Bronchial epithelial cell (primary cell): ENCODE measurements around a stretch of chr6.

- RRBS, 2 experiments, result no CpG with 5 or more reads among the region's 9 CpGs
Measured at GRCh38 chr6:170265976-170266461, 24.9 kb downstream of the DLL1 start.

- RRBS, 2 experiments, result no CpG with 5 or more reads among the region's 14 CpGs
Measured at GRCh38 chr6:170374990-170376127, 68.8 kb downstream of the FAM120B start.

DNA sequence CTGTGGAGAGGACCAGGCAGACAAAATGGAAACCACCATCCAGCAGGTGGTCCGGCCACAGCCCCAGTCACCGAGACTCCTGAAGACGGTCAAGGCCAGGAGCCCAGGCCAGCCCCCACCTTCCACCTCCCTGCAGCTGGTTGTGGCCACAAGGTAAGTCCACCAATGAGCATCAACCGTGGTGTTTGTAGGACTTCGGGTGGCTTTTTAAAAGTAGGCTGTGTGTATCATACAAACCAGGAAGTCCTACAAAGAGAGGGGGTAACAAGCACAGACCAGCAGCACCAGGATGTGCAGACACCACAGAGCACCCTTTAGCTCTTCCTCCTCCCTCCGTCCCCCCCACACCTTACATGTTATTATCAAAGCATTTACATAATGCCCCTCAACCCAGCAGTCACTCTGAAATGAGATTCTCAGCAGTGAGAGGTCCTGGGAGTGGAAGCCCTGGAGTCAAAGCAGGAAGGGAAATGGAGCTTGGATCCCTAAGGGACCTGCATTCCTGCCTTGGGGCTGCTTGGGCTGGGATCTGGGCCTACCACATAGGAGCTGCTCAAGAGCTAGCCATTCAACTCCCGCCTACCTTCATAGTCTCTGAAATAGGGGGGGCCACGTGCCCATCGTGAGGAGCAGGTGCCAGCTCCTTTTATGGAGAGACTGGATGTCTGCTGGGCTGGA is 90.7 kb downstream of the PSMB1 start:
- RRBS, 2 experiments, result no CpG with 5 or more reads among the region's 9 CpGs